ENCODE data around the genes CNN3, DPYD and PLPPR5.

DNA sequence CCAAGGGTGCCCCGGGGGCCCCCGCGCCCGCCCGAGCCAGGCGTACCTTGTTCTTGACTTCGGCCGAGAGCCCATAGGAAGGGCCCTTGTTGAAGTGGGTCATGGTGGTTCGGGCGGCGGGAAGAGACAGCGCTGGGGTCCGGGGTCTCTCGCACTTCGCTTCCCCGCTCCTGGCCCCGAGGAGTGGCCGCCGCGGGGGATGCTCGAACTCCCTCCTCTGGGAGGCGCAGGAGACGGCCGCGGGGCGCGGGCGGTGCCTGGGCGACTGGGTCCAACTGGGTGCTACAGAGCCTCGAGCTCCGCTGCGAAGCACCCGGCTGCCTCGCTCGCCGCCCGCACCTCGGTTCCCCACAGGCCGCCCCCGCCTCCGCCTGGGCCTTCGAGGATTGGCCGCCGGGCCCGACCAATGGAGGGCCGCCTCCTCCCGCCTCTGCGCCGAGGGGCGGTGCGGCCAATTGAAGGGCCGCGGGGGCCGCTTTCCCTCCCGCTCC, at the start of gene CNN3:
CNN3 (minus strand) TSS at position 319 of the 491 bp plus-strand sequence.
- PRO-cap: bidirectional peak, plus-strand start outside the sequence, minus-strand start at position 342 of the sequence

DNA sequence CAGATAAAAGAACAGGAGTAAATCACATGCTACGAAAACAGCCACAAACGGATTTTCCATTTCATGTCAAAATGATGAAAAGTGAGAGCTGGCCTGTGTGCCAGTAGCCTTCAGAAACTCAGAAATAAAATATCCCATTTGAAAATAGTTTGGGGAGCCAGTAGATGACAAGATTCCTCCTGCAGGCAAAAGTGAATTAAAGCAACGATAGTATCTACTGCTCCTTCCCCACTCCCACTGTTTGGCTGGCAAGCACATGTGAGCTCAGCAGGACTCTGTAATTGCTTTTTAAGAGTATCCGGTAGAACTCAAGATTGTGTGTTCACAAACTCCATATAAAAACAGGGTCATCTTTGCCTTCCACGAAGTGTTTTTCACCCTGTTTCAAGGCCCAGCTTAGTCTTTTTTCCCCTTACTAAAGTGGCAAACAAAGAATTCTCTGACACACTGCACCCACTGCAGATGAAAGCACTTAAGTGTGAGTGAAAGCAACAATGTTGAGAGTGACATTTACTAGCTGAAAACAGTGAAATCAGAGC, 70.2 kb downstream of the ALG14 start:
- PRO-cap: no peak

- PRO-cap: no peak
These were observed 58.8 kb downstream of the ALG14 start for GRCh38 chr1:95013871-95014496.

GRCh38 chr1:95042165-95042876, 30.4 kb downstream of the ALG14 start:
- PRO-cap: no peak

- PRO-cap: no peak
These were observed 21.0 kb upstream of the TLCD4 start for GRCh38 chr1:95095692-95097015.

DNA sequence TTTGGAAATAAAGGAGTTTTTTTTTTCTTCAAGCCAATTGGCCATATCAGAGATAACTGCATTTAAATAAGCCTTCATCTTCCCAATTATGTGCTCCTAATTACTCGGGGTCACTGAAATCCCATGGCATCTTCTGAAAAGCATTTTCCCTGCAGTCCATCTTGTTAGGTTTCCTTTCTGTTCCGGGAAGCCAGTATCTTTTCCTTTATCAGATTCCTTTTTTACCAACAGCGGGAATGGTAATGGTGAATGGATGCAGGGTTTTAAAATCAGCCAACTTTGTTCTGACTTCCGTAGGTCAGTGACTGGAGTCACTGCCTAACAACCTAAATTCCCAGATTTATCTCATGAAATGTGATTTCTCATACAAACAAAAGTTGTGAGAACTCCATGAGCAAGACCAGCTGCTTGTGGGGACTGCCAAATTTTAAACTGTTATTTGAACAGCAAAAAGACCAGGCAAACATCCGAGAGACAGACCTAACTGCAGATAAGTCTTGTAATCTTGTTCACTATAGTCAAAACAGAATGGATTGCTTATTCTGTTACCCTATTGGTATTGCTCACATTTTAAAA, 1.3 kb upstream of the RWDD3 start:
- PRO-cap: no peak

DNA sequence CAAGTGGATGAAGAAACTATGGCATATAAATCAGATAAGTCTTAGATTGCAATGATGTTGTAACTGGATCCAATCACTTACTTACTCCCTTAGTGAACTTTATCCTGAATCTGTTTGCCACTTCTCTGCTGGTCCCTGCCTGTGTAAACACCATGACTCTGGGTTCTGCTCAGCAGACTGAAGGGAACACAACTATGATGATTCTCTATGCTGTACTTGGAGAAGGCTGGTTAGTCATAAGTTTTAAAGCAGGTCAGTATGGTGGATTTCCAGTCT, 391.2 kb downstream of the RWDD3 start:
- PRO-cap: no peak

DNA sequence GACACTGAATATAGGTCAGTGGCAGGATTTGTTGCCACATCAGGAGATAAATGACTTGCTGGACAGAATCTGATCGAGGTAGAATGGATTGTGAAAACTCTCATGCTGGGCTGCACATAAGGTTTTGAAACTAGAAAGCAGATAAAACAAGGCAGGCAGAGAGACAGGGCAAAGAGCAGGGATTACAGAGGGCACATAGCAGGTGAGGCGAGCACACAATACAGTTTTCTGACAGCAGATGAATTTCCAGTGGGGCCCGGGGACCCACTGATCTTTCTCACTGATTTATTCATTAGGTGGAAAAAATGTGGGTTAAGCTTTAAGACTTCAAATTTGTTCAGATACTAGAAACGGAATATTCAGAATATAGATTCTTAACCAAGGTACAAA, 296.1 kb upstream of the PTBP2 start:
- PRO-cap: no peak

DNA sequence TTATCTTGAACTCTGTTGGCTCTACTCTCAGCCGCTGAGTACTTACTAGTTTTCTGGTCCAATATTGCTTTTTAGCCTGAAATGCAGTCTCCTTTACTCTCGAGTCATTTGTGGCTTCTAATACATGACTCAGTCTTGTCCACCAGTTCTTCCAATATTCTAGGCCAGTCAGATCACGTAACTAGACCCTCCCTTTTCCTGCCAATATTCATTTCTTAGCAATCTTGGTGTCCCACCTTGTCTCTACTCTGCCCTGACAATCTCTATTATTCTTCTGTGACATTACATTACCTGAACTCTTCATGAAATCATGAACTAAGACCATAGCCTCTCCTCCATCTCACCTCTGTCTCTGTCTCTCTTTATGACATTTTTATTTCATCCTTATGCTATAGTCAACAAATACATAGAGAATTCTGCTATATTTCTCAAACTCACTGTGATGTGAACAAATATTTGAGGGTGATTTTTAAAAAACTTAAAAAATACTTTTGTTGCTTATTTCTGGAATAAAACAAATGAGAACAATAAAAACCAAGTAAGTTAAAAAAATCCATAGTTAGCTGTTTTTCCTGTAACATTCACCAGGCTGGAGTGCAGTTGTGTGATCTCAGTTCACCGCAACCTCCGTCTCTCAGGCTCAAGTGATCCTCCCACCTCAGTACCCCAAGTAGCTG, 555.6 kb downstream of the DPYD start:
- PRO-cap: no peak

DNA sequence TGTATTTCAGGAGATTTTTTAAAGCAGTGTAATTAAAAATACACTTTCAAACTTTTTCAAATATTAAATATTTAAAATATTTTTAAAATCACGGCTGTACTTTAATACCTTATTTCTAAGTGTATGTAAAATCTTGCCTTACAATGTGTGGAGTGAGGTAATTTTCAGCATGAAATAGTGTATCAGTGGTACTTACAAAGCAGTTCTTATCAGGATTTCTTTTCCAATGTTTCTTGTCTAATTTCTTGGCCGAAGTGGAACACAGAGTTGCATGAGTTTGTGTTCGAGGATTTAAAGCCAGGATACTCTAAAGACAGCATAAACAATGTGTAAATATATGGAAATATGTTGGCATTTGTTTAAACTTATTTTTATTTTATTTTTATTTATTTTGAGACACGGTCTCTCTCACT, 37.8 kb downstream of the DPYD start:
- PRO-cap: no peak

DNA sequence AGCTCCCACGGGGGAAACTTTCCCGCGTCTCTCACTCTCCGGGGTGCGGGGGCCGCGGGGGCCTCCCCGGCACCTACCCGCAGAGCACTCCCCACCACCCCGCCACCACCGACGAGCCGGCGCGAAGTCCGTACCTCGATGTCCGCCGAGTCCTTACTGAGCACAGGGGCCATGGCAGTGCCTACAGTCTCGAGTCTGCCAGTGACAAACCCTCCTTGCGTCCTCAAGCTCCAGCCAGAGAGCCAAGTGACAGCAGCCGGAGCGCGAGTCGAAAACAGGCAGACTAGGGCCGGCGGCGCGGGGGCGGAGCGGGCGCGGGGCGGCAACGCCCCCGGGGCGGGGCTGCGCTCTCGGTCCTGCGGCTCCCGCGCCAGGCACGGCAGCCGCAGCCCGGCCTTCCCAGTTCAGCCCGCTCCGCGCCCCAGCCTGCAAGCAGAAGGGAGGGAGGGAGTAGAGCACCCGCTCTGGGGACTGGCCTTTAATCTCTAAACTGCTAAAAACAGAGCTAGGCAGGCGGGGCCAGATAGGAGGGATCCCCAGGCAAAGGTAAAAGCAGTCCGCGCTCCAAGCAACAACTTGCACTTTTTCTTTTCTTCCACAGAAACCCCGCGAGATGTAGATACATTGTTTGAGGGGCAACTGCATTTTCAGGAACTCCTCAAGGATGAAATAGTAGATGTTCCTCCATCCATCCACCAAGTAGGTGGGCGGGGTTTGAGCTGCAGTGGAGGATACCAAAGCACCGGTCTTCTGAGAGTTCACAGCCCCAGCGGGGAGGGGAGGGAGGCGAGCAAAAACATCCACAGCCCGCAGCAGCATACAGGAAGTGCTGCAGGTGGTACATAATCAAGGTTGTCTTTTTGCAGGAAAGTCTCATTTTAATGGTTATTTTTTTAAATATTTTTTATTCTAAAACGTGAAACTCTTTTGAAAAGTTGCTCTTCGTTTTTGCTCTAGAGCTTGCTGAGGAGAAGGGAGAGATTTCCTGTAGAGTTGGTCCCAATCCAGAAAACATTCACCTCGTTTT, at the start of gene DPYD:
DPYD (minus strand) TSS at position 285 of the 1,027 bp plus-strand sequence.
- PRO-cap: bidirectional peak, plus-strand start at position 402 of the sequence, minus-strand start at position 276 of the sequence; bidirectional peak, plus-strand start at position 822 of the sequence, minus-strand start at position 659 of the sequence

DNA sequence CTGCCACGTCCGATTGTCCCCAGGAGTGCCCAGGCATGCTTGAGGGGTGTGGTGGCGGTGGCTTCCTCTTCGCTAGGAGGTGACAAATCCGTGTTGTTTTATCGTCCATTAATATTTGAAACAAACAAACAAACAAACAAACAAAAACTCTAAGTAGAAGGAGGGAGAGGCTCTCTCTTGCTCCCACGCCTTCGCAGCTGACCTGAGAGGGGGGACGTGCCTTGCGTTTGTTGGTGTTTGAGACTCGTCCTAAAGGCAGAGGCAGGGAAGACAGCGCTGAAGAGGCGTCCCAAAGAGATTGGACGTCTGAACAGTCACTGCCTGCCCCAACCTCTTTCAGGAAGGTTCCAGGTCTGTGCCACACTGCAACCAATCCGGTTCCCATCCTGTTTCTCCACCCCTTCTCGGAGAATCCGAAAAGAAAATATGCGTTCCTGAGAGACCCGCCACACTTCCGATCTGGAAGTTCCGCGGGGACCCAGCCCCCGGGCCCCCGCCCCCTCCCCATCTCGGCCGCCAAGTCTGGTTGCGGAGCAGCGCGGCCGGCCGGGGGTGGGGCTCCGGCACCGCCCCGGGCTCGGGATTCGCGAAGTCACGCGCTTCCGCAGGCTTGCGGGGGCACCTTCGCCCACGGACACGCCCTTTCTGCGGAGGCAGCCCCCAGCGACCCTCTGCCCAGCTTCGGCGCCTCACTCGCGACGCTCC, 124.3 kb upstream of the DPYD start:
- PRO-cap: no peak

GRCh38 chr1:98049755-98050157, 128.9 kb upstream of the DPYD start:
- PRO-cap: no peak

GRCh38 chr1:99004317-99005261, at the start of gene PLPPR5:
Gene PLPPR5 (minus strand): TSS chr1:99004861.
- PRO-cap: no peak

DNA sequence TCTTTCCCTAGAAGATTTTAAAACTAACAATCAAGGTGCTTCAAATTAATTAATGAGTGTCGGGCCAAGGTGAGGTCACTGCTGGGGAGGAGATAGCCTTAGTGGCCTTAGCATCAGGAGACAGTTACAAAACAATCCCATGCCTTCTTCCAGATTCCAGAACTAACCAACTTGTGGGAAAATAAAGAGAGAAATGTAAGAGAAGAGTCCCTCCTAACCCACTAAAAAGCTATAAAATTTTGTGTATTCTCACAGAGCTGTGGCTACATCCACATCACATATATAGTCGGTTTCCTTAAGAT, 83.0 kb upstream of the PALMD start:
- PRO-cap: unidirectional peak, plus-strand start at position 52 of the sequence

- PRO-cap: no peak
These were observed 728 bp upstream of the PALMD start for GRCh38 chr1:99645208-99645561.

- PRO-cap: no peak
These were observed 55.9 kb downstream of the FRRS1 start for GRCh38 chr1:99710338-99711172.

GRCh38 chr1:99738736-99739398, 27.6 kb downstream of the FRRS1 start:
- PRO-cap: no peak

DNA sequence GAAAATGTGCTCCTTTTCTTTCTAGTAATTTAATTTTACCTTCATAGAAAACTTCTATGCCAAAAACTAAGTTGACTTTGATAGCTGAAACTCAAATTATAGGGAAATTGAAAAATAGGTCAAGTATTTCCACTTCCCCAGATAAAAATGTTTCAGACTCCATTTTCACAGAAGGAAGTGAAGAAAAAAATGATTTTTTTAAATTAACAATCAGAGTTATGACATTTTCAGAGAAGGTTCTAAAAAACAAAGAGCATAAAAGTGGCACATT, 6.2 kb downstream of the FRRS1 start:
- PRO-cap: unidirectional peak, minus-strand start at position 149 of the sequence

GRCh38 chr1:100037201-100037440, 774 bp upstream of the MFSD14A start:
- PRO-cap: no peak

All from colic lymph node (tissue), 1 donor.